Metanephros (tissue), 2 donors: ENCODE data around the genes GABRG1 and COX7B2.

DNA sequence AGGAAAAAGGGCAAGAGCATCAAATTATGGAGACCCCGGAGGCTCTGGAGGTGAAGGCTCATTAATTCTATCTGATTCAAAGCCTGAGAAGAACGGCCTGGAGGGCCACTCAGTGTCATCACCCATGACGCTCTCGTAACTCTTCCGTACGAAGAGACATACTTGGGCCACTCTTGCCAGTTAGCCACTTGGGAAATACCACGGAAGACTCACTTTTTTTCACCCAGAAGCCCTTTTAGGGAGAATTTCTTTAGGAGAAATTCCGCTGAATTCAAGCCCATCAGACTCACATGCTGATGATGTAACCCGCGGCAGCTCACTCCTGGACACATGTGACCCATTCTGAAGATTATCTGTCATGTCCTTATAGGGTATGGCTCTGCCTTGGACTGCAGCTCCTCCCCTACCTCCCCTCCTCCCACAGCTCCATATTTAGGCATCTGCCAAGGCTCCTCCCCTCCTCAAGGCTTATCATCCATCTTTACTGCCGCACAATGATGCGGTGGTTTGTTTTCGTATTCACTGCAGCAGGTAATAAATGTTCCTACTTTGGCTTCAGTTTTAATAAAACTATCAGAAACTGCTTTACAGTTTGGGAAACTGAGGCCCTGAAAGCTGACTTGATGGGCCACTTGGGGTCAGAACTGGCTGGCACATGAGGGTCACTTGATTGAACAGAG is 41.9 kb downstream of the RHOH start:
- RAMPAGE, long total RNA: no peak

DNA sequence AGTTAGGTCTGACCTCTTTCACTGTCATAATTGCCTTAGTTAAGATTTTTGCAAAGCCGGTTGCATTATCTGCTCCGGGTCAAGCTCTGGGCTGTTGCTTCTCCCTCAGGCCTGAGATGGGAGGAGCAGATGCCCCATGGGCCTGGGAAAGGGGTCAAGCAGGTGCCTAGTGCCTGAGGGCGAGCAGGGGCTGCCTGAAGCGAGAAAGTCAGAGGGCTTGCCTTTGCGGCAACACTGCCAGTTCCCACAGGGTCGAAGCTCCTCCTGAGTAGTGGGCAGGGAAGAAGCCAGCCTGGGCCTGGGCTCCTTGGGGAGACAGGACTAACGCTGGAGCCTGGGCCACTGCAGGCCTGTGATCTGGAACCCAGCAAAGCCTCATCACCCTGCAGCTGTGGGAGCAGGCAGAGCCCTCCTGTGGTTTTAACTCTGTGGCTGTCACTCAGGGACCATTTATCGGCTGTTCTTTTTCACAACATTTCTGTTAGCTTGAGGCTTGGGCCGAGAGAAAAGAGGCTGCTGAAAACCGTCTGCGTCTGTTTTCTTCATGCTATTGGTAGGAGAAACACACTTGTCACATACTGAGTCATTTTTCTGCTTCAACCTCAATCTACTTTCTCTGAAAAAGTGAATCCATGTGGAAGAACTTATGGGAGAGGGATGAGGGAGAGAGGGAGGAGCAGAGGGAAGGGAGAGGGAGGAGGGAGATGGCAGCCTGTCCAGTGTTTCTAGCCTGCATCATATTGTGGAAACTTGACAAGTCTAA is 68.3 kb downstream of the RHOH start:
- RAMPAGE, long total RNA: no peak

DNA sequence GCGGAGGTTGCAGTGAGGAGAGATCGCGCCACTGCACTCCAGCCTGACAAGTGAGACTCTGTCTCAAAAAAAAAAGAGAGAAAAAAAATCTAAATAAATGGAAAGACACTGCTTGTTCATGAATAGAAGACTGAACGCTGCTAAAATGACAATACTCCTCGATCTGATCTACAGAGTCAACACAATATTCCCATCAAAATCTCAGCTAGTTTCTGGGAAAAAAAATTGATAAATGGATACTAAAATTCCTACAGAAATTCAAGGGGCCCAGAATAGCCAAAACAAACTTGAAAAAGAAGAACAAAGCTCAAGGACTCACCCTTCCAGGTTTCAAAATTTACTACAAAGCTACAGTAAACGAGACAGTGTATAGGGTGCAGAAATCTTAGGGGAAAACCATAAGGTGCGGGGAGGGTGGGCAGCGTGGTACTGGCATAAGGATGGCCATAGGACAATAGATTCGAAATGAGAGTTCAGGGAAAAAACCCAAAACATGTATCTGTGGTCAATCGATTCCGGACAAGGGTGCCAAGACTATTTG is 138.9 kb downstream of the RBM47 start:
- RAMPAGE, long total RNA: no peak

DNA sequence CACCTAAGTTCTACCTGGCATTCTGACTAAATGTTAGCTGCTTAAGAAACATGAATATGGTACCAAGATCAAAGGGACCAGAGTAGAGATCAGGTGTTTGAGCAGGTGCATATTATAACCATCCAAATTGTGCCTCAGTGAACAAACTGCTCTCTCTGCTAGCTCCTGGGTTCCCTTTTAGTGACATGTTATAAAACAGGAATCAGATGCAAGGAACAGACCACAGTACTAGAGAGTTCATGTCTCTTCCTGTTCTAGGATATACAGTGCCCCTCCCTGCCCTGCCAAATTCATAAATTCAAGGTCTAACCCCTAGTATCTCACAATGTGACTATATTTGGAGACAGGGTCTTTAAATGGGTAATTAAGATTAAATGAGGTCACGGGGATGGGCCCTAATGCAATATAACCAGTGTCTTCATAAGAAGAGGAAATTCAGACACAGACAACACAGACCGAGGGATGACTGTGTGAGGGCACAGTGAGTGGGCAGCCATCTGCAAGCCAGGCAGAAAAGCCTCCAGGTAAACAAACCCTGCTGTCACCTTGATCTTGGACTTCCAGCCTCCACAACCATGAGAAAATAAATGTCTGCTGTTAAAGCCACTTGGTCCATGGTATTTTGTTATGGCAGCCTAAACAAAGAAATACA is 82.6 kb downstream of the RBM47 start:
- RAMPAGE, long total RNA: no peak

GRCh38 chr4:40587741-40588403 is 41.8 kb downstream of the RBM47 start:
- RAMPAGE, long total RNA: no peak

DNA sequence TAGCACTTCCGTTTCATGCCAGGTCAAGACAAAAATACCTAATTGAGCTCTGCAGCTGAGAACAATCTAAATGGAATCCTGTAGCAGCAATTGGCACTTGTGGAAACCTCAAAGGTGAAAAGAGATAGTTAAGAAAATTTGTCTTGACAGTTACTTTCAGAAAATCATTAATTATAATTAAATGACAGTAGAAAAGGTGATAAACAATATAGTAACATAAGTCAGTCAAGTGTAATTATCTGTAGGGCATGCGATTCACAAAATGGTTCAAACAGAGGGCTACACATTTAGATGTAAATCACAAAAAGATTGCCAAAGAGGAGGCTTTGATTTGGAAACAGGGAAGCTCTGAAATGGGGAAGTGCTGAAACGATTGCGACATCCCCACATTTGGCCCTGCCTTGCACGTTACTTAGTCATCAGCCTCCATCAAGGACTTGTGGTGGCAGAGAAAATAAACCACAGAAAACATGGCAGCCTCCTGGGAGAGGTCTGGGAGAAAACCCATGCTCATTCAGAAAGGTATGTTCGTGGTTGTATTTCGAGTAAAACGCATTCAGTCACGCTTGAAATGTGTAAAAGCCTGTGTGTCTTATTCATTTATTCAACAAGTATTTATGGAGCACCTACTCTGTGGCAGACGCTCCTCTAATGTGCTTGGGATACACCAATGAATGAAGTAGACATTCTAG is 8.0 kb downstream of the RBM47 start:
- RAMPAGE, long total RNA: no peak

DNA sequence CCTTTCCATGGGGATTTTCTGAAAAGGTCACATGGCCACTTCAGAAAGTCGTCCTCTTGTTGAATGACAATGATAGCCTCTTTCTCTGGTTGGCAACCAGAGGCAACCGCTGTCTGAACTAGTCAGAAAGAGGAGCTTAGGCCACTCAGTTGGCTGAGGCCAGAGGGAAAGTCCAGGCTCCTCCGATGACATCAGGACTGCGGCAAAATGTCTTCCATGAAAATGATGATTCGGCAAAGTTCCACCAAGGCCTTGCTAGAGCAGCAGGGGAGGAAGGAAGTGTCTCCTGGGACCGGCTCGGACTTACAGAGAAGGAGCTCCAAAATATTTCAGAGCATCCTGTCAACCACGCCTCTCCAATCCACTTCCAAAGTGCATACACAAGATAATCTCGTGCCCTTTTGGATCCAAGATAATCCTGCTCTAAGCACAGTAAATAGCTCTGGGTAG is 19.2 kb upstream of the RBM47 start:
- RAMPAGE, long total RNA: no peak

- RAMPAGE, long total RNA: no peak
Measured at GRCh38 chr4:40721867-40722386, 27.8 kb upstream of the NSUN7 start.

DNA sequence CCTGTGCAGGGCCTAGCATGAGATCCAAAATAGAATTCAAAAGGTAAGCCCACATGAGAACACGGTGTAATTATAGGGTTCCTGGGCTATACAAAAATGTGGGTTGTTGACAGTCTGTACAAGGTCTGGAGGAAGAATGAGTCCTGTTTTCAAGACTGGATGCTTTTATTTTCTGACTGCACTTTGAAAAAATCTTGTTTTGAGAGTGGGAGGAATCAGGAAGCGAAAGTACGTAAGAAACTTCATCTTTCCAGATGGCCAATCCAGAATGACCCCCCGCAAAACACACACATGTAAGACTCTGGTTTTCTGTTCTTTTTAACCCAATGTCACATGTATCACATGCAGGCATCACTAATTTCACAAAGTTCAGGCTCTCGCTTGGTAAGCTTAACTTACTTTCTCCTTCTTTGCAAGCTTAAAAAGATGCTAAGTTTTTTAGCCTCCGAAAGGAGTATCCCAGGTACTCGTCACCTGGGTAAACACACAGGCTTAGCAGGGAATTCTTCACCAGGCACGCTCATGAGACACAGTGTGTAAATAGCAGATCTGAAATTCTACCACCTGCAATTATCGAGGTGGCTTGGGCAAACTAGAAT is 90.5 kb downstream of the NSUN7 start:
- RAMPAGE, long total RNA: no peak

- RAMPAGE, long total RNA: no peak
Measured at GRCh38 chr4:40963260-40963490, 213.4 kb downstream of the NSUN7 start.

- RAMPAGE, long total RNA: no peak
Measured at GRCh38 chr4:41318757-41319197, 62.0 kb downstream of the UCHL1 start.

GRCh38 chr4:41427278-41428075 is 110.5 kb upstream of the LIMCH1 start:
- RAMPAGE, long total RNA: no peak

- RAMPAGE, long total RNA: no peak
Measured at GRCh38 chr4:41801851-41802101, 53.3 kb upstream of the PHOX2B start.

GRCh38 chr4:42412025-42412584 is 14.8 kb downstream of the SHISA3 start:
- RAMPAGE, long total RNA: no peak

- RAMPAGE, long total RNA: no peak
Measured at GRCh38 chr4:42653853-42654453, 3.0 kb downstream of the ATP8A1 start.

- RAMPAGE, long total RNA: no peak
Measured at GRCh38 chr4:44025355-44025782, 423.2 kb downstream of the KCTD8 start.

GRCh38 chr4:46123732-46124441 is at the start of gene GABRG1:
Gene GABRG1, minus strand, starts transcription at chr4:46124054.
- RAMPAGE, long total RNA: no peak

DNA sequence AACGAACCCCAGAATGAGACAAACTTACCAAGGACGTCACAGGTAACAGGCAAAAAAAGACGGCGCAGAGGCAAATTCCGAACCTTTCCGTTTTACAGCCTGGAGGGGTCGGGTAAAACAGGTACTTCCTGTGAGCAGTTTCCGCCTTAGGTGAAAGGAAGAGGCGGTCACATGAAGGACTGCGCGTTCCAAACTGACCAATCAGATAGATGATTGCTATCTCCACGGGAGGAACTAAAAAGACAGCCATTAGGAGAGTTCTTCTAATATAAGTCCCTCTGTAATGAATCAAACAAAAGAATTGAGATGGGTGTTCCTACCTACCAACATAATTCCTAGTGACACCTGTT is at the start of gene COX7B2:
TSS of gene COX7B2 (minus strand) at position 114 of the 350 bp plus-strand sequence.
- RAMPAGE, long total RNA: no peak

GRCh38 chr4:47486187-47486789 is 1.2 kb downstream of the ATP10D start:
- RAMPAGE, long total RNA: no peak

DNA sequence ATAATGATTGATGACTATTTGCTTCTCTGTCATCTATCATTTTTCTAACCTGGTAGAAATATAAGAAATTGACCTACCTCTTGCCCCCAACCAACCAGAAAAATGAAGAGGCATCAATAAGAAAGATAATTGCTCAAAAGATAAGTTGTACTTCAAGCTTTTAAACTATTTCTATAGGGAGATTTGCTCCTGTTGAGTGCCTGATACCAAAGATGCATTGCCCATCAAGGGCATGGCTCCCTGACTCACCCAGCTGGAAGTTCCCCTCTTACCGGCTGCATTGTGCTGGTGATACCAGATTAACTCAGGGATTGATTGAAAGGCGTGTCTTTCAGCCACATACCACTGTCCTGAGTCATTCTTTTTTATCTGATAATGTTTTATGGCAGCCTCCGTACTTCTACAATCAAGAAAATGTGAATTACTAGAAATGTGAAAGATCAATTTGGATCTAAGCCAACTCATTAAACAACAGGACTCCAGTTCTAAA is 40.2 kb downstream of the TXK start:
- RAMPAGE, long total RNA: no peak